Placental pericyte (primary cell): ENCODE data around the genes BCAM, TOMM40, POLR1G and ERCC1.

GRCh38 chr19:44617596-44618023 lies 4.2 kb downstream of the IGSF23 start:
- CAGE, long polyA plus RNA = no peak

- CAGE, long polyA plus RNA = no peak
Measured at GRCh38 chr19:44644183-44644731, 547 bp downstream of the PVR start.

DNA sequence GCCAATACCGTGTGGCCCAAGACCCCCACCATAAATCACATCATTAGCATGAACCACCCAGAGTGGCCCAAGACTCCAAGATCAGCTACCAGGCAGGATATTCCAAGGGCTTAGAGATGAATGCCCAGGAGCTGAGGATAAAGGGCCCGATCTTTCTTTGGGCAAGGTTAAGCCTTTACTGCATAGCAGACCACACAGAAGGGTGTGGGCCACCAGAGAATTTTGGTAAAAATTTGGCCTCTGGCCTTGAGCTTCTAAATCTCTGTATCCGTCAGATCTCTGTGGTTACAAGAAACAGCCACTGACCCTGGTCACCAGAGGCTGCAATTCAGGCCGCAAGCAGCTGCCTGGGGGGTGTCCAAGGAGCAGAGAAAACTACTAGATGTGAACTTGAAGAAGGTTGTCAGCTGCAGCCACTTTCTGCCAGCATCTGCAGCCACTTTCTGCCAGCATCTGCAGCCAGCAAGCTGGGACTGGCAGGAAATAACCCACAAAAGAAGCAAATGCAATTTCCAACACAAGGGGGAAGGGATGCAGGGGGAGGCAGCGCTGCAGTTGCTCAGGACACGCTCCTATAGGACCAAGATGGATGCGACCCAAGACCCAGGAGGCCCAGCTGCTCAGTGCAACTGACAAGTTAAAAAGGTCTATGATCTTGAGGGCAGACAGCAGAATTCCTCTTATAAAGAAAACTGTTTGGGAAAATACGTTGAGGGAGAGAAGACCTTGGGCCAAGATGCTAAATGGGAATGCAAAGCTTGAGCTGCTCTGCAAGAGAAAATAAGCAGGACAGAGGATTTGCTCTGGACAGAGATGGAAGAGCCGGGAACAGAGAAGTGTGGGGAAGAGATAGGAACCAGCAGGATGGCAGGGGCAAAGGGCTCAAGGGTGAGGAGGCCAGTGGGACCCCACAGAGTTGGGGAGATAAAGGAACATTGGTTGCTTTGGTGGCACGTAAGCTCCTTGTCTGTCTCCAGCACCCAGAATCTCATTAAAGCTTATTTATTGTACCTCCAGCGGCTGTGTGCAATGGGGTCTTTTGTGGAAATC lies 8.4 kb upstream of the CEACAM19 start:
- CAGE, long polyA plus RNA = no peak

DNA sequence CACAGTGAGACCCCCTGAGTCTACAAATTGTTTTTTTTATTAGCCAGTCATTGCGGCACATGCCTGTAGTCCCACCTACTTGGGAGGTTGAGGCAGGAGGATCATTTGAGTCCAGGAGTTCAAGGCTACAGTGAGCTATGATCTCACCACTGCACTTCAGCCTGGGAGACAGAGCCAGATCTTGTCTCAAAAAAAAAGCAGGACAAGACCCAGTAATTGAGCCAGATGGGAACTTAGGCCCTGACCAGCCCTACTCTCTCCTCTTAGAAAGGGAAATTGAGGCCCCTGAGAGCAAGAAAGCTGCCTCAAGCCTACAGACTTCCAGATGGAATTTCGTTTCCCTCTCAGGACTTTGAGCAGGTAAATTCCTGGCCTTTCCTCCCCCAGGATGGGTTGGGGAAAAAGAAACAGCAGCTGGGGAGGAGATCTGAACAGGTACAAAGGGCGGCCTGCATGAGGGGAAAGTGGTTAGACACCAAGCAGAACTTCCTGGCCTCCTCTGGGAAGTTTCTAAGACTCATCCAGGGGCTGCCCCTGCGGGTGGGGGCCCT lies 3.7 kb upstream of the BCL3 start:
- CAGE, long polyA plus RNA = no peak

- CAGE, long polyA plus RNA = no peak
Measured at GRCh38 chr19:44806899-44807550, 1.9 kb upstream of the BCAM start.

GRCh38 chr19:44807918-44808591 lies 848 bp upstream of the BCAM start:
- CAGE, long polyA plus RNA = no peak

- CAGE, long polyA plus RNA = no peak
Measured at GRCh38 chr19:44808592-44809382, at the start of gene BCAM. Gene BCAM, plus strand, starts transcription at chr19:44809103.

GRCh38 chr19:44847460-44848112 lies 1.5 kb downstream of the NECTIN2 start:
- CAGE, long polyA plus RNA = no peak

DNA sequence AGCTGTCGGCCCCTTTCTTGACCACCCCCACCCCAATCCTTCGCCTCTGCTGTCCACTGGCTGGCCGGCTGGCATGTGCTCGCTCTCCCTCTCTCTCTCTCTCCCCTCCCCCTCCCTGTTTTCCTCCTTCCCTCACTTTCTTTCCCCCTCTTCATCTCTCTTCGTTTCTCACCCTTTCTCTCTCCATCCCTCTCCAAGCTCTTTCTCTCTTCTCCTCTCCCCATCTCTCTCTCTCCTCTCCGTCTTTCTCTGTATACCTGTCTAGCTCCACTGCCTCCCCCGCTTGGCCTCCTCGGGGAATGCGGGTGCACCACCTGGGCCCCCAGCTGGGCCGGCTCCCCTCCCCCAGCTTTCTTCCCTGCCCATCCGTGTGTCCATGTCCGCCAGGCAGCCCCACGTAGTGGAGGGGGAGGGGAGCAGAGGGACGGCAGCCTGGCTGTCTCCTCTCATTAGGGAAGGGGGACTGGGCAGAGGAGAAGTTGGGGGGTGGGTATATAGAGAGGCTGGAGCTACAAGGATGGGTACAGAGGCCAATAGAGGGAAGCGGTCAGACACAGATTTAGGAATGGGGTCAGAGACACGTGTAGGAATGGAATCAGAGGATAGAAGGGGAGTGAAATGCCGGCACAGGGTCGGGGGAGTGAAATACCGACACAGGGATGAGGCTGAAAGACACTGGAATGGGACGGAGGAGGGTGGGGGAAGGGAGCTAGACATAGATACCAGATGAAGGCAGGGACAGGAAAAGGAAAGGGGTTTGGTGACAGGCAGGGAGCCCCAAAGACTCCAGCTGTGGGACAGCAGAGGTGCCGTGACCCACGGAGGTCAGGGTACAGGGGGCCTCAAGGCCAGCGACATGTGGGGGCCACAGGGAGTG lies 2.7 kb downstream of the NECTIN2 start:
- CAGE, long polyA plus RNA = no peak

DNA sequence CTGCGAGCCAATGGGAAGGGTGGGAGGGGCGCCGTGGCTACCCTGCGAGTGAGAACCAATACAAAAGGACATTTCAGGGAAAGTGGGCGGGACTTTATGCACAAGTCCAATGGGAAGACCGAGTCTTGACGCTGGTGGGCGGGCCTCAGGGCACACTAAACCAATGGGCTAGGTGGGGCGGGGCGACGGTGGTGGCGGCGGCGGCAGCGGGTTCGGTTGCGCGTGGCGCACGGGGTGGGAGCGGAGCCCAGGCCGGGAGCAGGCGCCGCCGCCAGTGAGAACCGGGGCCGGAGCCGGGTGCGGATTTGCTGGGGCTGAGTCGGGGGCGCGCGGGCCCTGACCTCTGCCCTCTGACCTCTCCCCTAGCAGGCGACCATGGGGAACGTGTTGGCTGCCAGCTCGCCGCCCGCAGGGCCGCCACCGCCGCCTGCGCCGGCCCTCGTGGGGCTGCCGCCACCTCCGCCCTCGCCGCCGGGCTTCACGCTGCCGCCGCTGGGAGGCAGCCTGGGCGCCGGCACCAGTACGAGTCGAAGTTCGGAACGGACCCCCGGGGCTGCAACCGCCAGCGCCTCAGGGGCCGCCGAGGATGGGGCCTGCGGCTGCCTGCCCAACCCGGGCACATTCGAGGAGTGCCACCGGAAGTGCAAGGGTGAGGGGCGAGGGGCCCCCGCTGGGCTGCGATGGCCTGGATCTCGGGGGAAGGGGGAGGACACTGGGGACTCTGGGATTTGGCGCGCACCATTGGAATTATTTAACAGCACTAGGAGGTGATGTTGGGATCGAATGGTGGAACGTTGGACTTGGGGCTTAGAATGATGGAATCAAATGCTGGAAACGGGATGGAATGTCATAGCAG lies at the start of gene TOMM40:
TOMM40 (plus strand) TSS at position 214 of the 856 bp plus-strand sequence.
- CAGE, long polyA plus RNA = no peak

DNA sequence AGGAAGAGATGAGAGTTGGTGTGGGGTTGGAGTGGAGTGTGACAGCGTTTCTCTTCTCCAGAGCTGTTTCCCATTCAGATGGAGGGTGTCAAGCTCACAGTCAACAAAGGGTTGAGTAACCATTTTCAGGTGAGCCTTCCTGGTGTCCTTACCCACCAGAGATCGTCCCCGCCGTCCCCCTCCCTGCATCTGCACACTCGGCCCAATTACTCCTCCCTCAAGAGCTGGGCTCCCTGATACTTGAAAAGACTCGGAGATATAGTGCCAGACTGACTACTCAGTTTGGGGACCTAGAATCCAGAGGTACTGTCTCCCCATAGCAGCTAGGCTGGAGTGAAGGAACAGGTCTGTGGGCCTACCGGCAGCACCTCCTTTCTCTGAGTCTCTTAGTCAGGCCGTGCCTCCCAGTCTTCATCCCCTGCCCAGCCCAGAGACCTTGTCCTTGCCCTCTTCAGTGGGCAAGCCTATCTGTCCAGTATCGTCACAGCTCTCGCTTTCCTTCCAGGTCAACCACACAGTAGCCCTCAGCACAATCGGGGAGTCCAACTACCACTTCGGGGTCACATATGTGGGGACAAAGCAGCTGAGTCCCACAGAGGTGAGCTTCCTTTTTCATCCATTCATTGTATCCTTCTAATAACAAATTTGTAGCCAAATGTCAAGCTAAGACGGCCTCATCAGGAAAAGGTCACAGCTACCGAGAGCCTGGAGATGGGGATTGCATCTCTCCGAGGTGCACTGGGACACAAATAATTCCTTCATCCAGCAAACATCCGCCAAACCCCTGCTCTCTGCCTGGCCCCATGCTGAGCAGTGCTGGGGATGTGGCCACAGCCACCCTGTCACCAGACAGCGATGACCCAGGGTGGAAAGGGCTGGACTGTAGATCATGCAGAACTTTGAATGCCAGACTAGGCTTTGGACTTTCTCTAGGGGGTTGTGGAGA lies 1.6 kb downstream of the TOMM40 start:
- CAGE, long polyA plus RNA = no peak

- CAGE, long polyA plus RNA = no peak
Measured at GRCh38 chr19:44907519-44907970, 1.9 kb downstream of the APOE start.

DNA sequence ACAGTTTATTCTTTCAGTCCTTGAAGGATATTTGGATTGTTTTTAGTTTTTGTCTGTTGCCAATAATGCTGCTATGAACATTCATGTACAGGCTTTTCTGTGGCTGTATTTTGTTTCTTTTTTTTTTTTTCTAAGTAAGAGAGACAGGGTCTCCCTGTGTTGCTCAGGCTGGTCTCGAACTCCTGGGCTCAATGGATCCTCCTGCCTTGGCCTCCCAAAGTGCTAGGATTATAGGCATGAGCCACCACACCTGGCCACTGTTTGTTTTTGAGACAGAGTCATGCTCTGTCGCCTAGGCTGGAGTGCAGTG lies 3.9 kb downstream of the CLPTM1 start:
- CAGE, long polyA plus RNA = no peak

DNA sequence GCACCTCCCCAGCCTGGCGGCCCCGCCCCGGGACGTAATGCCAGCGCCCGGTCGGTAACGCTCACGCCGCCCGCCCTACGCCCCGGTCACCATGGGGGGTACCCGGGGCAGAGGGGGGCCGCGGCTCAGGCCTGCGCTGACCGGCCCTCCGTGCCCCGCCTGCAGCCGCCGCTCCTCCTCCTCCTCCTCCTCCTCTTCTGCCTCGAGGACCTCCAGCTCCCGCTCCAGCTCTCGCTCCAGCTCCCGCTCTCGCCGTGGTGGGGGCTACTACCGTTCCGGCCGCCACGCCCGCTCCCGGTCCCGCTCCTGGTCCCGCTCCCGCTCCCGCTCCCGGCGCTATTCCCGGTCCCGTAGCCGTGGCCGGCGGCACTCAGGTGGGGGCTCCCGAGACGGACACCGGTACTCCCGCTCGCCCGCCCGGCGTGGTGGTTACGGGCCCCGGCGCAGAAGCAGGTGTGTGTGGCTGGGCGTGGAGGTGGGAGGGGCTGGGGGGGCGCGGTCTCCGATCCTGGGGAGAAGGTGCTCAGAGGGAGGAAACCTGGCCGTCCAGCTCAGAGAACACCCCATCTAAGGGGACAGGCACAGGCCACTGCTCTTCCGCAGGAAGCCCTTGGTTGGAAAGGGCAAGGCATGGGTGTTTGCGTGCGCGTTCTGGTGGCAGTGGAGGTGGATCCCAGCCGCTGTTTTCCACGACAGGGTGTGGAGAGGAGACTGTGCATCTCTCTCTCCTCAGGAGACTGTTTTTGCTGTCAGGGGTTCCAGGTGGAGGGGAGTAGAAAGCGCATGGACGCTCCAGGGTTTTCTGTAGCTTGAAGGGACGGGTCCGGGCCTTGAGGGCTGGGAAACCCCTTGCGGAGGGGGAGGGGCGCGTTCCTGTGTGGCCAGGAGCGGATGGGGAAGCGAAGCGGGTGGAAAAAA lies 11.8 kb downstream of the ZNF296 start:
- CAGE, long polyA plus RNA = no peak

- CAGE, long polyA plus RNA = no peak
Measured at GRCh38 chr19:45090718-45091336, 2.2 kb upstream of the PPP1R37 start.

DNA sequence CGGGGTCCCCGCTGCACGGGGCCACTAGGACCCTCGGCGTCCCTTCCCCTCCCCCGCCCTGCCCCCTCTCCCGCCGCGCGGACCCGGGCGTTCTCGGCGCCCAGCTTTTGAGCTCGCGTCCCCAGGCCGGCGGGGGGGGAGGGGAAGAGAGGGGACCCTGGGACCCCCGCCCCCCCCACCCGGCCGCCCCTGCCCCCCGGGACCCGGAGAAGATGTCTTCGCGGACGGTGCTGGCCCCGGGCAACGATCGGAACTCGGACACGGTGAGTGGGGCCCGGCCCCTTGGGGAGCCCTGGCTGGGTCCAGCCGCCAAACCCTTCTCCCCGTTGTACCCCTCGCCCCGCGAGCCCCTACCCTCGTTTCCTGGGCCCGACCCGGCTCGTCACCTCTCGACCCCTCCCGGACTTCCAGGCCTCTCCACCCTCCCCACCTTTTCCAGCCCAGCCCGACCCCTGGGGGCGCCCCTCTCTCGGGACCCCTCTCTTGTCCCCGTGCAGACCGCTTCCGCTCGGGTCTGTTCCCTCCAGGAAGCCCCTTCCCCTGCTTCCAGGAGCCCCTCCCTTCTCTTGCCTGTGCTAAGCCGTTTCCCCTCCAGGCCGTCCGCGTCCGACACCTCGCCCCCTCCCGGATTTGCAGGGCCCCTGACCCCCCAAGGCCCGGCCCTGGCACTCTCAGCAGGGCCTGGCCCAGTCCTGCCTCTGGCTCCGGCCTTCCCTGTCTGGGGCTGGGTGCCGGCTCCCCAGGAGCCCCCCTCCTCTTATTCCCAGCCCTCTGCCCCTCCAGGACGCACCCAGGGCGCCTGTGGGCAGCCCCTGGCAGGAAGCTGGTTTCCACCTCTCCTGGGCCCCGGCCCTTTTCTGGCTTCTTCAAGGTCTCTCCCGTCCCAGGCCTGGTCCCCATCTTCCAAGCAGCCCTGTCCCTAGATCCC lies 570 bp downstream of the MARK4 start:
- CAGE, long polyA plus RNA = no peak

GRCh38 chr19:45406529-45406831 lies at the start of gene POLR1G:
Gene POLR1G, plus strand, starts transcription at chr19:45406644.
- CAGE, long polyA plus RNA = no peak

DNA sequence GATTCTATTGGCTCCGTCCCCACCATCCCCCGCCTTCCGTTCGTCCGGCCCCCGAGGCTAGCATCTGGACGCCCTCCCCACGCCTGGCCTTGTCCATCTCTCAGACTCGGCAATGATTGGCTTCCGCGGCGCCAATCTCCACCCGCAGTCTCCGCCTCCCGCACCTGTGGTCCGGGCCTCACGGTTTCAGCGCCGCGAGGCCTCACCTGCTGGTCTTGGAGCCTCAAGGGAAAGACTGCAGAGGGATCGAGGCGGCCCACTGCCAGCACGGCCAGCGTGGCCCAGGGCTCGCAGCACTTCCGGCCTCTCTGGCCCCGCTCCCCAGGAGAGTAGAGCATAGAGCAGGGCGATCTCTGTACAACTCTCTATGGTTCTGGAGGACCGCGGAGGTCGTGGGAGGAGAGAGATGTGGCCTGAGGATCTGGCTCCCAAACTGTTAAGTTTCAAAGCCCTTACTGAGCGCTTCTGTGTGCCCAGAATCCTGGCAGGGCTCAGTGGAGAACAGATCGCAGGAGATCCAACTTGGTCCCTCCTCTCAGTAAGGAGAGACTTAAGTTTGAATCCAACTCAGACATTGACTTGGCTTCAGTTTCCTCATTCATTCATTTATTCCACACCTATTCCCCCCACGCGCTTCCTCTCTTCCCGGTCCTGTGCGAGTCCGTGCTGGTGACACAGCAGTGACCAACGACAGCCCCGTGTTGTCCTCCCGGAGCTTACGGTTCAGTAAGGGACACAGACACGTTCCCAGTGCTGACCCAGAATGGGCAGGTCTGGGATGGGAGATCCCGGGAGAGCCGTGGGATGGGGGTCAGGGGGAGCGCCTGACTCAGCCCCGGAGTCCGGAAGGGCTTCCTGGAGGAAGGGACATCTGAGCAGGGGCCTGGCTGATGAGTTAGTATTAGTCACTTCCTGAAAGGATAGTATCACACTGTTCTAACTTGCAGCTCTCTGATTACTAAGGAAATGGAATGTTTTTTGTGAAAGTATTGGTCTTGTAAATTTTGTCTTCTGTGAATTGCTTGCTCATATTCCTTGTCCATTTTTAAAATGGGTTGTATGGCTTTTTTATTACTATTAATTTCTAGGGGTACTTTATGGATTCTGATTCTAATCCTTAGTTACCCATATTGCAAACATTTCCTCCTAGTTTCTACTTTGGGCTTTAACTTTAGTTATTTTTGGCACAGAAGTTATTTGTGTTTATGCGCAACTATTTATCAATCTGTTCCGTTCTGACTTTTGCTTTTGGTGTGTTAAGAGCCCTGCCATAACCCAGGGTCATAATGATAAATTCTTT lies at the start of gene ERCC1:
ERCC1 (minus strand) TSS at position 301 of the 1,300 bp plus-strand sequence.
- CAGE, long polyA plus RNA = no peak

DNA sequence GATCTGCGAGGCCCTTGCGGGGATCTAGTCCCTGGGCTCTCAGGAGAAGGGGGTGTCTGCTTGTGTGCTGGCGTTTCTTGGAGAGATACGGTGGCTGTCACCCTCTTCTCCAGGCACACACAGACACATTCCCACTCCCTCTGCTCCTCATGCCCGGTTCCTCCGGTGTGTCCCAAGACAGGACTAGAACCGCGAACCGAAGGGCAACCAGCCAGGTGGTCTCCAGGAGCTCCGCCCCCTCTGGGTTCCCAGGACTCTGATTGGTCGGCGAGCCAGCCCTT lies 1.7 kb downstream of the FOSB start:
- CAGE, long polyA plus RNA = no peak

DNA sequence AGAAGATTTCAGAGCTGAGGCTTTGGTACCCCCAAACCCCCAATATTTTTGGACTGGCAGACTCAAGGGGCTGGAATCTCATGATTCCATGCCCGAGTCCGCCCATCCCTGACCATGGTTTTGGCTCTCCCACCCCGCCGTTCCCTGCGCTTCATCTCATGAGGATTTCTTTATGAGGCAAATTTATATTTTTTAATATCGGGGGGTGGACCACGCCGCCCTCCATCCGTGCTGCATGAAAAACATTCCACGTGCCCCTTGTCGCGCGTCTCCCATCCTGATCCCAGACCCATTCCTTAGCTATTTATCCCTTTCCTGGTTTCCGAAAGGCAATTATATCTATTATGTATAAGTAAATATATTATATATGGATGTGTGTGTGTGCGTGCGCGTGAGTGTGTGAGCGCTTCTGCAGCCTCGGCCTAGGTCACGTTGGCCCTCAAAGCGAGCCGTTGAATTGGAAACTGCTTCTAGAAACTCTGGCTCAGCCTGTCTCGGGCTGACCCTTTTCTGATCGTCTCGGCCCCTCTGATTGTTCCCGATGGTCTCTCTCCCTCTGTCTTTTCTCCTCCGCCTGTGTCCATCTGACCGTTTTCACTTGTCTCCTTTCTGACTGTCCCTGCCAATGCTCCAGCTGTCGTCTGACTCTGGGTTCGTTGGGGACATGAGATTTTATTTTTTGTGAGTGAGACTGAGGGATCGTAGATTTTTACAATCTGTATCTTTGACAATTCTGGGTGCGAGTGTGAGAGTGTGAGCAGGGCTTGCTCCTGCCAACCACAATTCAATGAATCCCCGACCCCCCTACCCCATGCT lies 6.7 kb downstream of the FOSB start:
- CAGE, long polyA plus RNA = no peak